GM23248 (cell line): ENCODE measurements around the gene FBP1.

DNA sequence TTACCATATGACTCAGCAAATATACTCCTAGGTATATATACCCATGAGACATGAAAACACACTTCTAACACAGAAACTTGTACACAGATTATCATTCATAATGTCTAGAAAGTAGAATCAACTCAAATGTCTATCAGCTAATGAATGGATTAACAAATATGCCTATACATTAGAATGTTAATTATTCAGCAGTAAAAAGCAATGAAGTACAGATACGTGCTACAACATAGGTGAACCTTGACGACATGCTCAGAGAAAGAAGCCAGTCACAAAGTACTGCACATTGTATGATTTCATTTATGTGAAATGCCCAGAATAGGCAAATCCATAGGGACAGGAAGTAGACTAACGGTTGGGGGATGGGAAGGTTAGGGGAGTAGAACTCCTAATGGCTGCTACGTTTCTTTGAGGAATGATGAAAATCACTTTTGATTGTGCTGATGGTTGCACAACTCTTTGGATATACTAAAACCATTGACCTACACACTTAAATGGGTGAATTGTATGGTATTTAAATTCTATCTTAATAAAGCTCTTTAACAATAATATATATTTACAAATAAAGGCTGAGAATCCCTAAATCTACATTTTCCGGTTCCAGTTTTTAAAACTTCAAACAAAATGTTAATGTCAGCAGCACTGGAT lies 75.4 kb downstream of the MFSD14B start:
- RAMPAGE, long total RNA, result no peak

DNA sequence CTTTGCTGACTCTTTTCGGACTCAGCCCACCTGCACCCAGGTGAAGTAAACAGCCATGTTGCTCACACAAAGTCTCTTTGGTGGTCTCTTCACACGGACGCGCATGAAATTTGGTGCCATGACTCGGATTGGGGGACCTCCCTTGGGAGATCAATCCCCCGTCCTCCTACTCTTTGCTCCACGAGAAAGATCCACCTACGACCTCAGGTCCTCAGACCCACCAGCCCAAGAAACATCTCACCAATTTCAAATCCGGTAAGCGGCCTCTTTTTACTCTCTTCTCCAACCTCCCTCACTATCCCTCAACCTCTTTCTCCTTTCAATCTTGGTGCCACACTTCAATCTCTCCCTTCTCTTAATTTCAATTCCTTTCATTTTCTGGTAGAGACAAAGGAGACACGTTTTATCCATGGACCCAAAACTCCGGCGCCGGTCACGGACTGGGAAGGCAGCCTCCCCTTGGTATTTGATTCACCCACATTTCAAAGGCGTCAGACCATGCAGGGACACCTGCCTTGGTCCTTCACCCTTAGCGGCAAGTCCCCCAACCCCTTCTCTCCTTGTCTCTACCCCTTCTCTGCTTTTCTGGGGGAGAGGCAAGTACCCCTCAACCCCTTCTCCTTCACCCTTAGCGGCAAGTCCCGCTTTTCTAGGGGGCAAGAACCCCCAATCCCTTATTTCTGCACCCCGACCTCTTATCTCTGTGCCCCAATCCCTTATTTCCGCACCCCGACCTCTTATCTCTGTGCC lies 53.3 kb downstream of the FBP2 start:
- RAMPAGE, long total RNA, result no peak

DNA sequence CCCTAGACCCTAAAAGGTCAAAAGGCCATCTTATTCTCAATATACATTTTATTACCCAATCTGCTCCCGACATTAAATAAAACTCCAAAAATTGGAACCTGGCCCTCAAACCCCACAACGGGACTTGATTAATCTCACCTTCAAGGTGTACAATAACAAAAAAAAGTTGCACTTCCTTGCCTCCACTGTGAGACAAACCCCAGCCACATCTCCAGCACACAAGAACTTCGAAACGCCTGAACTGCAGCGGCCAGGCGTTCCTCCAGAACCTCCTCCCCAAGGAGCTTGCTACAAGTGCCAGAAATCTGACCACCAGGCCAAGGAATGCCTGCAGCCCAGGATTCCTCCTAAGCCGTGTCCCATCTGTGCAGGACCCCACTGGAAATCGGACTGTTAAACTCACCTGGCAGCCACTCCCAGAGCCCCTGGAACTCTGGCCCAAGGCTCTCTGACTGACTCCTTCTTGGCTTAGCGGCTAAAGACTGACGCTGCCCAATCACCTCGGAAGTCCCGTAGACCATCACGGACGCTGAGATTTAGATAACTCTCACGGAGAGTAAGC lies 51.7 kb downstream of the FBP2 start:
- RAMPAGE, long total RNA, result no peak

DNA sequence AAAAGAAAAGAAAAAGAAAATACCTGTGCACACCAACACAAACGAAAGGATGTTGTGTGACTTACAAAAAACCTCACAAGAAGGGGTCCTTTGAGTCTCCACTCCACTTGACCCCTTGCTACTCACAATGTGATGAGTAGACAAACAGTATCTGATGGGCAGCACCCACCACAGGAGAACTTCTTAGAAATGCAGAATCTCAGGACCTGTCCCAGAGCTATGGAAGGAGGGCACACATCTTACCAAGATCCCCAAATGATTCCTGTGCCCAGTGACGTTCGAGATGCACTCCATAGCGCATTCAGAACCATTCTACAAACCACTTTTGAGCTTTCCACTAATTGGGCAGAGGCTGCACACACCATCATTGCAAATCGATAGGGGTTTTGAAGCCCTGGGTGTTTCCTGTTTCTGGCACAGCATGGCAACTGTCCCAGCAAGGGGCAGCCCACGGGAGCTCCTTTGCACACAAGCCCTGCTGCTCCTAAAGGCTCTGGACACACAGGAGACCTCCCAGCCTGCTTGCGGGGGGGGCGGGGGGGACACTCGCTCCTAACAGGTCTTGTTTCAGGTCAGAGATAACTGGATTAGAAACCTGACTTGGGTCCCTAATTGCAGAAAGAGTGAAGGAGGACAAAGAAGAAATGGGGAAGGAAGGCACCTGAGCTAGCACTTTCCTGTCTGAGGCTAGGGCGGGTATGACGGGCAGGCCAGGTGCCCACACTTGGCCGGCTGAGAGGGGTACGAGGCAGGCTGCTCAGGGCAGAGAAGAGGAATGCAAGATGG lies 1.0 kb downstream of the FBP1 start:
- RAMPAGE, long total RNA, result no peak

DNA sequence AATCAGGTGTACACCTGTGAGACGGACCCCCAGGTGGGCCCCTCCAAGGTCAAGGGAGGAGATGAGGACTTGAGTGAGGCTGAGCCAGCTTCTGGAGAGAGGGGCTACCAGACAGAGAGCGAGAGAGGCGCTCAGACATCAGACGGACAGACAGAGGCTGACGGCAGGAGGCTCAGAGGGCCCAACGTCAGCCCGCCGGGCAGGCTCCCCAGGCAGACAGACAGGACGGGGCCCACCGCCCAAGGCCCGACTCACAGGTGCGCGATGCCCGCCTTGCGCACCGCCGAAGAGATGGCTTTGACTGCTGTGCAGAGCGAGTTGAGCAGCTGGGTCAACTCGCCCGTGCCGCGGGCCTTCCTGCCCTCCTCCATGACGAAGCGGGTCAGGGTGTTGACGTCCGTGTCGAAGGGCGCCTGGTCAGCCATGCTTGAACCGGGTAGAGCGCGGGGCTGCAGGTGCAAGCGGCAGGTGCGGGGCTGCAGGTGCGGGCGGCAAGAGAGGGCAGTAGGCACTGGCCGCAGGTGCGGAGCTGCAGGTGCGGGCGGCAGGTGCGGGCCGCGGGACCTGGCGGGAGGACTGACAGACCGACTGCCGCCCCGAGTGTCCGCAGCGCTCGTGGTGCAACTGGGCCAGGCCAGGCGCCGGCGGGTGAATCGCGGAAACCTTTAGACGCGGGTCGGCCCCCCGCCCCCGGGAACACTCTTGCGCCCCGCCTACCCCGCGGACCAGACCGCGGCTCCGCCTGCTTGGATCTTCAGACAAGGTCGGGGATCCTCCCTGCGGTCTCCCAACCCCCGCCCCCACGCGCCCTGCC lies at the start of gene FBP1:
Gene FBP1 (minus strand): TSS at position 633 of the 814 bp plus-strand sequence.
- RAMPAGE, long total RNA, result no peak

GRCh38 chr9:94801183-94801722 lies 74.8 kb downstream of the AOPEP start:
- RAMPAGE, long total RNA, result no peak

DNA sequence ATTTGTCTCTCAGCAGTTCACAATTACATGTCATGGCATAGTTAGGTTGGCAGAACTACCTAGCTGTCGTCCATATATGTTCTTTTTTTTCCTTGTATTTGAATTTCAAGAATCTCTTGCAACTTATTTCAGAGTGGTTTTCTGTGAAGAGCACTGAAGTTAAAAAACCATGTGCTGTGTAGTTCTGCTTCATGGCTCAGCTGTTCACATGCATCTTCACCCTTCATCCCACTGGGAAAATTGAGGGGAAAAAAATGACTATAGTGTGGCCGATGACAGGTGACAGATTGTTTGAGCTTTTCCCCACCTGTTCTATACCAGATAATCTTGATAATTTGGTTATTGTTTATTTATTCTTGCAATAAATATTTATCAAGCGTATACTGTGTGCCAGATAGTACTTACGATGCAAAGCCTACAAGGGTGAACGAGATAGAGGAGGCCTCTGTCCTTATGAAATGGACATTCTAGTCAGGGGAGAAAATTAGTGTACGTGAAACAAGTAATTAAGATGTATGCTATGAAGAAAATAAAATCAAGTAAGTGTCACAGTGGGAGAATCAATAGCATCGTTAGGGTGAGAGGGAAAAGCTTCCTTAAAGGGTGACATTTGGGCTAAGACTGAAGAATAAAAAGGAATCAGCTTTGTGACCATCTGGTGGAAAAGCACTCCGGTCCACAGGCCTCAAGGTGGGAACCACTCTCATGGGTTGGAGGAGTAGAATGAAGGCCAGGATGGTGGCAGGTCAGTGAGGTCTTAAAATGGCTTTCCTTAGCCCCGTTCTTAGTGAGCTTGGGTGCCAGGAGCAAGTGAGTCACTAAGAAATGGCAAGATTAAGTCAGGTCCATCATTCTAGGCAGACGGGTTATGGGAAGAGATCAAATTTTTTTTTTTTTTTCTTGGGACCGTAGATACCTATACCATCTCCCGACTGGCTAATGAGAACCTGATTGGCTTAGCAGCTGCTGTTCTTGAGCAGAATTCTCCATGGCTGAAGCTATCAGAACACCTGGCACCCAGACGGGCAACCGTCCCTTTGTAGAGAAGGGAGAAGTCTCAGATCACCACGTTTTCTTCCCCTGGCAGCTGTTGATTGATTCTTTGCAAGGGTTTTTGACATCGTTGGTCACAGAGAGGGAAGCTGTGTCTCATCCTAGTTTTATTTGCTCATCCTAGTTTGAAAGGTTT lies 78.2 kb downstream of the AOPEP start:
- RAMPAGE, long total RNA, result no peak

GRCh38 chr9:94873031-94873386 lies 146.5 kb downstream of the AOPEP start:
- RAMPAGE, long total RNA, result no peak

DNA sequence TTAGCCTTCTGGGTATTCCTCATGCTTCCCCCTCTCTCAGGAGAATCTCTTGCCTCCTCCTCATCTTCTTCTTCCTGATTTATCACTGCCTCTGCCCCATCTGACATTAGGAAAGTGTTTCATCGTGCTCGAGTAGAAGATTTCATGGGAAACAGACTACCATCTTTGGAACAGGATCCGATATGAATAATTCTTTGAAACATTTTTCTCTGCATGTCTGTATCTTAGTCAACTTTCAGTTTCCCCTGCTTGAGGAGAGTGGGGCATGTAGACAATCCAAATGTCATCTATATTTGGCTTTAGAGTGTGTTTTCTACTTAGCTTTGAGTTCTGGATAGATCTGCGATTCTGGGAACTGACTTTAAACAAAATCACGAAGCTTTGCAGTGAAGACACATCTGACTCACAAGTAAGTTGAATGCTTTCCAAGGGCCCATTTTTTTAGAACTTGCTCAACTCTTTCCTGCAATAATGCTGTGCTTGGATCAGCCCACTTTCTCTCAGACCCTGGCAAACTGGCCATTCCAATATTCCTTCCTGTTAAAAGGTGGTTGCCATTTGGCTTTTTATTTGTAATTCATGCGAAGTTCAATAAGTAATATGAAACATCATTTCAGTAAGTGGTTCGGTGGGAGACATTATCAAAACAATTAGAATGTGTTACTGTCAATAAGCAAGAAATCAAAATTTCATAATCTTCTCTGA lies 174.1 kb downstream of the AOPEP start:
- RAMPAGE, long total RNA, result no peak

GRCh38 chr9:94983590-94984233 lies 257.2 kb downstream of the AOPEP start:
- RAMPAGE, long total RNA, result no peak

DNA sequence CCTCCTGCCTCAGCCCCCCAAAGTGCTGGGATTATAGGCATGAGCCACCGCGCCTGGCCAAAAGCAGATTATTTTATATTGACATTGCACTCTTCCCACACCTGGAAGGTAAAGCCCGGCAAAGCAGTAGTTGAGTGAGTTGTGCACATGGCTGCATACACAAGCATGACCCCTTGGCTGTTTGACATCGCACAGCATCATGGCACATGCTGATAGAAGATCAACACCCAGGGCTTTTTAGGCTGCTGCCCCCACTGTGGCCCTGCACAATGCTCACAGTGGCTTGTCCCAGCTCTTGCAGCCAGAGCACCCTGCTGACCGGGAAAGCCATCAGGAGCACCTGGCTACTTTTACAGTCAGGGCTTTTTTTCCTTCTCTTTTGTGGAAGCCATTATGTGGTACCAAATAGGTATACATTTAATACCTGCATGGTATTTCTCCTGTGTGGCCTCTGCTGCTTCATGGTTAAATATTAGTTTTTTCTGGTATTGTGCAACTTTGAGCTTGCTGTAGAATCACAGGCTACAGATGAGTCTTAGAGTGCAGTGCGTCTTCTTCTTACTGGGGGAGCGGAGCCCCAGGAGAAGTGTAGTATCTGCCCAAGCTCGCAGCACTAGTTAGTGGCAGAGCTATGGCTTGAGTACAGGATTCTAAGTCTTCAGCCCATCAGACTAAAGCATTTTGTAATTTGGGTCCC lies 264.5 kb downstream of the AOPEP start:
- RAMPAGE, long total RNA, result no peak

DNA sequence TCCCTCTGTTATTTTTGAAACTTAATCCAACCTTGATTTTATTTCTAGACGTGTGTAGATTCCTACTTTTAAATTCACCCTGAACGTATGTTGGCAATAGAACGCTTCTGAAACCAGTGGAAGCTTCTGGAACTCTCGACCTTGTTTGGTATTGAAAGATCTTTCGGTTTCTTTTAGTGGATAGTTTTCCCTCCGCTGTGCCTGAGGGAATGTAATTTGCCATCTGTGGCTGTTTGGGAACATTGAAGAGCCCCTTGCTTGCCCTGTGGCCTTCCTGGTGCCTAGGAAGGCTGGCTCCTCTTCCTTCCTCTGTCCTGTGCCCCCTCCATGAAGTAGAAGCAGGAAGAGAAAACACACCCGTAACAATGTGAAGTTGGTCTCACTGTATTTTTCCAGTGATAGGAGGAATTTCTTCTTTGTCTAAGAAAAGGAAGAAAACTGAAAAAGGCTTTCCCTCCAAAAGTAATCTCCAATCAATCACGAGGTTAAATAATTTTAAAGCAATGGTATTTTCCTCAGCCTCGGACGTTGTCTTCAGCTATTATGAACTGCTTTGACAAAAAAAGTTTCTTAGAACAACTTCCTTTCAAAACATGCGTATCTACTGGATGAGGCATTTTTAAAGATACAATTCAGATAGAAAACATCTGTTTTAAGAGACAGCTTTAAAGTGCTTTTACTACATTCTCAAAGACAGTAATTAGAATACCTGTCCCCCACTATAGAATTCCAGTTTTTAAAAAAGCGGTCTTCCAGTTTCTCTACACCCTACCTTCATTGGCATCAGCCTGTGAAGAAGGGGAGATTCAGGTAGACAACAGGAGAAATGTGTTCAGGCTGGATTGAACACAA lies 274.5 kb downstream of the AOPEP start:
- RAMPAGE, long total RNA, result no peak

- RAMPAGE, long total RNA, result no peak
Measured at GRCh38 chr9:95012105-95012697, 285.7 kb downstream of the AOPEP start.

DNA sequence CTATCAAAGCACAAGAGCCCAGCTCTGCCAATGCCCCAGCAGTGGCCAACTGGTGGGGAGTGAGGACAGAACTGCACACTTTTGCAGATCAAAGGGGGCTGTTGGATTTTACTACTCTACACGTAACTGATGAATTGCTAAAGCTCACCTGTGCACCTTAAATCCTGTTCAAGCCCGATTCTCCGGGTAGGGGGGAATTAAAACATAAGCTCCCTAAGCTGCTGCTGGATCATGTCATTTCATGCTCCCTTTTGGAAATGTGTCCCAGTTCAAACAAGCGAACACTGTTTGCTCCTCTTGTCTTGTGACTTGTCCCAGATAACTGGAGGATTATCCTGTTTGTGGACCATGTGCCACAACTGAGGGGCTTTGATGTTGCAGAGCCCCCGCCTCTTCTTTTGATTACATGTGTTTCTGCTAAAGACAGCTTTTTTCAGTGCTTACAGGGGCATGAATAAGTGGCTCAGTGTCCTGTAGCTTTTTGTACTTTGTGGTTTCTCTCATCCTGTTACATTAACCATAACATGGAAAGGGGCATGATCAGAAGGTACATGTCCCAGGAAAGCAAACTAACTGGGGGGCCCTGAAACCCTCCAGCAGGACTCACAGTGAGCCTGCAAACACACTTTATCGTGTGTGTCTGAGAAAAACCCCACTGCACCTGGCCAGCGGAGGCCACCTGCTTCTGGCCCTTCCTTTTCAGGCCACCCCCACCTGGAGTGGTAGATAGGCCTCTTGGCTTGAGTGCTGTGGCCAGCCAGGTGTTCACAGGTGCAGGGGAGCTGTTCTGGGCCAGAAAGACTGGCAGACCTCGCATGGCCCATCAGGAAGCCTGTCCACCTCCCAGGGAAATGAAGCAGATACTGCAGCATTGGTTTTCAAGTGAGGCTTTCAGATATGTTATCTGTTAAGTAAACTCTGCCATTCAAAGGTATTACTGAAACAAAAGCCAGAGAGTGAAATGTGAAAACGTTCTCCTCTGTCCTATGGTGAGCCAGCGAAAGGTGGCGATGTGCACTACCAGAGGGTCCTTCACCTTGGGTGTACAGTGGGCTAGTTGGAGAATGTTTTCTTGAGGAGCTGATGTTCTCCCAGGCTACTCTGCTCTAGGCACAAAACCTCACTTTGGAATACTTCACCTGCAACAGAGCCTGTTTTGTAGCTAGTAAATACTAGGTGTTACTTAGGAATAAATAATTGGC lies 285.6 kb downstream of the FANCC start:
- RAMPAGE, long total RNA, result no peak

GRCh38 chr9:95057676-95058026 lies 259.9 kb downstream of the FANCC start:
- RAMPAGE, long total RNA, result no peak

DNA sequence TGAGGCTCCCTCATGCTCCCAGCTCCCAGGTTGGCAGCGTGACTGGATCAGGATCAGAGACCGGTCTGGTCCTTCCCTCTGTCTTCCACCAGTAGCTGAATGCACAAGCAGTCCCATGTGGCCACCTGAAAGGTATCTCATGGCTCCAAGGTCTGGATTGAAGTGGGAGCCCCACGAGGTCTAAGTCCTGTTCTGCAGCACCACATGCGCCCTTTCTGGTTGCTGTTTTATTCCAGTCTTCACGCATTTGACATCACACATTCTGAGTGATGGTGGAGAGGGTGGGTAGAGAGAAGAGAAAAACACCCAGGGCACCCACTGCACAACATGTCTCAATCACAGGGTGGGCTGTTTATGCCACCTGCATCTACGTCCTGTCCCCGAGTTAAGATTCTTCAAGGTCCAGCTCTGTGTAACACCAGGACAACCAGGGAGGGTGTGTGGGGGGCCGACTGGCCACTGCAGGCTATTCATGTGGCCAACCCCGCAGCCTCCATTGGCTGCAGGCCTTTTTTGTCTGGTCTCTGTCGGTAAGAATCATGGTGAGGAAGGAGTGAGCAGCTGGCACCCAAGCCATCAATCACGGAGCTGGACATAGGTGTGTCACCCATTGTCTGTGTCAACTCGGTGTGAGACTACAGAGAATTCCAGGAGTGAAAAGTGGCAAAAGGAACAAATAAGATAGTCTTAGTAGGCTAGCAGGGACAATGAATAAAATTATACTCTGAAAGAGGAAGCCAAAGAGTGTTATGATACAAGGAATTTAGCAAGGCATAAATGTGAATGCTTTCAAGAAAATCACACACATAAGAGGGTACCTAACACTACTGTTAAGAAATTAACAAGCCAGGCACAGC lies 204.6 kb downstream of the FANCC start:
- RAMPAGE, long total RNA, result no peak

- RAMPAGE, long total RNA, result no peak
Measured at GRCh38 chr9:95134177-95135016, 183.1 kb downstream of the FANCC start.

DNA sequence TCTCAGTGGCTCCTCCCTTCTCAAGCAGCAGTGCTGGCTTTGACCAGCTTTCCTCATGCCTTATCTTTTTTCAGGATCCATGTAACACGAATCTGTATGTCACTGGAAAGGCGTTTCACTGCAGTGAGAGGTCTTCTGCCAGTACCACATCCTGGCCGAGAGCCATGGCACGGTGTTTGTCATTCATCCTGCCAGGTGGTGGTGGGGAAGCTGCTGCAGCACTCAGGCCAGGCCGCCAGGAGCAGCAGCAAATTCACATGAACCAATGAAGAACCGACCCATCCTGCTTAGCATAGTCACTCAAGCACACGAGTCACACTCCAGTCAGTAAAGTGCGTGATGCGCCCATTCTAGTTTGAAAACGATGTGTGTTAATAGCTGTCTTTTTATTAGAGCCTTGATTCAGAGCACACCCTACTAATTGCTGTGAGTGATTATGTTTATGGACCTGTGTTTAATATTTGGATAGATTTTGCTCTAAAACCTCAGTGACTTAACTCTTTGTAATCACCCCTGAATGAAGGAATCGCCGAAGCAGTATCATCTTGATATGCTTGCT lies 178.9 kb downstream of the FANCC start:
- RAMPAGE, long total RNA, result no peak

DNA sequence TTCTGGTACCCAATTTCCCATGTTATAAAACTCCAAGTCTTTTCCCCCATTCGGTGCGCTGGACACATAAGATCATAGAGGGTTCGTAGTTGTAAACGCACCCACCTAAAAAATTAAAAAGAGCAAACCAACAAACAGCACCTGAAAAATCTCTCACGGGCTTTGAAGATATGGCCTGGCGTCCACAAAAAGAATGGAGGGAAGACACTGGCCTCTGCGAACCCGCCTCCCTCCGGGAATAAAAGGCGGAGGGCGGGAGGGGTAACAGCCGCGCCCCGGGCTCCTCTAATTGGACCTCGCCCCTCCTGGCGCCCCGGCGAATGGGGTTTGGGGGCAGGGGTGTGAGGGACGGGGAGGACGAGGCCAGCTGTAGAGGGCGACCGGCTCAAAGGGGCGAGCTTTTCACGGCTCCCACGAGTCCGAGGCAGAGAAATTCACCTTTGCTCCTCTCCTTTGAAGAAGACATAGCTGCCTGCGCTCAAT lies 777 bp downstream of the FANCC start:
- RAMPAGE, long total RNA, result no peak

GRCh38 chr9:95447890-95448595 lies 61.0 kb downstream of the PTCH1 start:
- RAMPAGE, long total RNA, result no peak